Non-pigmented ciliary epithelial cell (primary cell): ENCODE measurements around the gene CDK5R1.

DNA sequence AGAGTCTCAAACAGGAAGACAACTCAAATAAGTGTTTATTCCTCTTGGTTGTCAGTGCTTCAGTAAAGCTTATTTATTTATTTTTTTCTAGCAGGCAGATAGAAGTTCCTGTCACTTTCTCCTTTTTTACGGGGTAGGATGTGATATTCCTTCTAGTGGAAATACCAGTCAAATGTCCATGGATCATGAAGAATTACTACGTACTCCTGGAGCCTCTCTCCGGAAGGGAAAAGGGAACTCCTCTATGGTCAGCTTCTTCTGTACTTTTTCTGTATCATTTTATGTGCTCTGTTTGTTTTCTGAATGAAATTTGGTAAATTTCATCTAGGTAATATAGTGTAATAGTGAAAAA is 72.1 kb downstream of the OMG start:
- RRBS: no CpG with 5 or more reads among the region's 3 CpGs

DNA sequence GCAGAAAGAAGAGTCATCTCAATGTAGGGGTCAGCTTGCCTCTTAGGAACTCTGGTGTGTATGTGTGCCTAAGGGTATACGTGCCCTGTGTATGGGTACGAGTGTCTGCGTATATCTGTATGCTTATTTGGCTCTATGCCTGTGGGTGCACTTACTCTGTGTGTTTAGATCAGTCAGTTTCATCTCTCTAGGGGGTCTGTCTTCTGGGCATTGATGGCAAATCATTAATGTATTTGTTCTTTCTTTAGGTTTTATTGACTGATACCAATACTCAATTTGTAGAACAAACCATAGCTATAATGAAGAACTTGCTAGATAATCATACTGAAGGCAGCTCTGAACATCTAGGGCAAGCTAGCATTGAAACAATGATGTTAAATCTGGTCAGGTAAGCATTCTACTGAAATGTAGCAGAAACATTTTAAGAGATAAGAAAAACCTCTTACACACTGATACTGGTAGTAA is 67.4 kb downstream of the OMG start:
- RRBS: no CpG with 5 or more reads among the region's 3 CpGs

GRCh38 chr17:31317929-31319028 is 3.1 kb downstream of the EVI2A start:
- RRBS: no CpG with 5 or more reads among the region's 10 CpGs

DNA sequence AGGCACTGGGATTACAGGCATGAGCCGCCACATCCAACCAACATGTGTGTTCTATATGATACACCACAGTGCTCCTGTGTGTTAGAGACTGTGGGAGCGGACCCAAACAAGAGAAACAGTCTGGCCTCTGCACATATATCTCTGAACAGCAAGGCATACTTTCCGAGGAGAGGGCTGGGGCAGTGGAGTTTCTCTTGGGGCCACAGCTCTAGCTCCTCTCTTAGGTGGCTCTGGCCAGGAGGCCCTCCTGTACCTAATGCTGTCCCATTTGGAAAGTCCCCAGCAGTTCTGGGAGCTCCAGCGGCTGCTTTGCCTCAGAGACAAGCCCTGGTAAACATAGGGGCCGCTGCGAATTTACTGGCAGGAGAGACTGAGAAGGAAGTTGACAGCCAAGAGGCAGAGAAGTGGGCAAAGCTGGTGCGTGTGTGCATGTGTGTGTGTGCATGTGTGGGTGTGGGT is 95.1 kb downstream of the RAB11FIP4 start:
- RRBS: no CpG with 5 or more reads among the region's 7 CpGs

- RRBS: 2% methylated on average over 26 of the region's 103 CpGs
Observed at GRCh38 chr17:31549367-31550347, 158.2 kb downstream of the RAB11FIP4 start.

GRCh38 chr17:31558518-31559459 is 167.3 kb downstream of the RAB11FIP4 start:
- RRBS: 3% methylated on average over 47 of the region's 97 CpGs

- RRBS: 9% methylated on average over 27 of the region's 111 CpGs
Observed at GRCh38 chr17:31559460-31560568, 168.3 kb downstream of the RAB11FIP4 start.

DNA sequence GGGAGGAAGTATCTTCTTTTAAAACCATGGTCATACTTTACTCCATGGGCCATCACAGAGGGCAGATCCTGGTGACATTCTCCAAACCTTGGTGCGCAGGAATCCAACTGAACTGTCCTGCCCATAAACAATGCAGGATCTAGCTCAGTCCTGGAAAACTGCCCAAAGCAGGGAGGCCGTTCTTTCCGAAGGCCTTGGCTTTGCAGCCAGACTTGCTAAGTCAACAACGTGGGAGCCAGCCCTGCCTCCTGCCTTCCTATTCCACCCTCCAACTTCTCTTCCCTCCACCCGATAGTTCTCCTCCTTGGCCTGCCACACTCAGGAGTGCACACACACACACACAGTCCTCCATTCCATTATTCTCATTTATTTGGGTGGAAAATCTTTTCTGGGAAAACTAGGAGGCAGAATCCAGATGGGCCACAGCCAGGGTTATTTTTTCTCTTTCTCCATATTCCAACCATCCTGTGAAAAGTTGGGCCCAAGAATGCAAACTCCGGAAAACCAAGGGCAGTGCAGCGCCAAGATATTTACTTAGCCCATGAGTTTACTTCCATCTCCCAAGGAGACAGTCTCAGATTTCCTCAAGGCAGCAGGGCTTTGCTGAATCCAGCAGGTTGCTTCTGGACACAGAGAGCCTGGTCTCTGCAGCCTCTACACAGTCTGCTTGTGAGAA is 15.9 kb downstream of the COPRS start:
- RRBS: no CpG with 5 or more reads among the region's 7 CpGs

DNA sequence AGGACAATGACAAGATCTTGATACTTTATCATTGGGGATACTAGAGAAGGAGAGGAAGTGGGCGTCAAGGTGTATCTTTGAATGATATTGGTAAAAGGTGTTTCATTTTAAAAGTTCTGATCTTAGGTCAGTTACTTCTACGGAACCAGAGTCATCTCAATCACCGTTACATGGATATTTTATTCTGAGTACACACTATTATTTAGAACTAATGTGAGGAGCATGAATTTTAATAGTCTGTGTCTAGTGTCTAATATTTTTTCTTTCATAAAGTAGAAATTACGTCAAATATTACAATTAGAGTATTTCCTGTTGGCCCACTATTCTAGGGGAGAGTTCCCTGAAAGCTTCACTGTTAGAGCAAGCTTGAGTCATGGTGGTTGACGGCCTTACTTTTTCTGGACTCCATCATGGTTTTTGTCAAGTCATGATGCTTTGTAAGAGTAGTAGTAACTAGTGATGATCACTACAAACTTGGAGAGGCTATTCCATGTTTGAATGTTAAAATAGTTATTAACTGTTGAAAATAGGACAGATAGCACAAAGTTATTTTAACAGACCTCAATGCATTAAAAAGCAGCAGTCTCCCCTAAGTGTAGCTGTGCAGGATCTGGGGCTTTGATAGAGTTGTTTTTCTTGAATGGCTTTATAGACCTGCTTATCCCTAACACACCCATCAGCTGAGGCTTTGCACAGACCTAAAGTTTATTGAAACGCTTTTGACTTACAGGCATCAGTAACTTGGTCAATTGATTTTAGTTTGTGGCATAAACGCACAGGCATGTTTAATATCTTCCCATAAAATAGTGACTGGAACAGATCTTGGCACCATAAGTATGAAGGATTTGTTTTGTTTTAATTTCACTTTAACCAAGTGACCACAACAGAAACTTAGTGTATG is 1.7 kb downstream of the PSMD11 start:
- RRBS: no CpG with 5 or more reads among the region's 7 CpGs

- RRBS: no CpG with 5 or more reads among the region's 2 CpGs
Observed at GRCh38 chr17:32482387-32482792, 4.4 kb upstream of the CDK5R1 start.

DNA sequence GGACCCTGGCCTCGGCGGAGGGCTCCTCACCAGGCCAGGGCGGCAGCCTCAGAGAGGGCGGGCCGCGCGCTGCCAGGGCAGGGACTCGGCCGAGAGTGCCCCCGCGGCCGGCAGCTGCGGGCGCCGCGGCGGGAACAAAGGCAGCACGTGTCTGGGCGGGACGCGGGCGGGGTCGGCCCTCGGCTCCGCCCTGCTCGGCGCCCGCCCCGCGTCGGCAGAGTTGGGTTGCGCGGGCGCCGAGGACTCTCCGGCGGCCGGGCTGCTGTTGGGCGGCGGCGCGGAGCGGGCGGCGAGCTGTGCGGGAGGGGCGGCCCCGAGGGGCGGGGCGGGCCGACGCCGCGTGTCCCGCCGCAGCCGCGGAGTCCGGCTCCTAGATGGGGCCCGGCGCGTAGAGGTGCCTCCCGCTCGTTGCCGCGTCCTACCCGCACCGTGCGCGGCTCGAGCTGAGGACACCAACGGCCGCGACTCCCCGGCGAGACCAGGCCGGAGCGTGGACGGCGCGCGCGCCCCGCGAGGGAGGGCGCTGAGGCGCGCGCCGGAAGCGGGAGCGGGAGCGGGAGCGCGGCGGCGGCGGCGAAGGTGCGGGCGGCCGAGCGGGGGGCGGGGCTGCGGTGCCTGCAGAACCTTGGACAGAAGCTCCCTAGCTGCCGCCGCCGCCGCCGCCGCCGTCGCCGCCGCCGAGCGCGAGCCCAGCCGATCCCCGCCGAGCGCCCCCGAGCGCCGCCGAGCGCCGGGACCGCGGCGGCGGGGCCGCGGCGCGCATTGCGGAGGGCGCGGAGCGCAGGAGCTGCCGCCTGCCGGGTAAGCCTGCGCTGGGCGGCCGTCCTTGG is at the start of gene CDK5R1:
Gene CDK5R1, plus strand, starts transcription at position 632 of the 830 bp plus-strand sequence.
- RRBS: 1% methylated on average over 46 of the region's 145 CpGs

DNA sequence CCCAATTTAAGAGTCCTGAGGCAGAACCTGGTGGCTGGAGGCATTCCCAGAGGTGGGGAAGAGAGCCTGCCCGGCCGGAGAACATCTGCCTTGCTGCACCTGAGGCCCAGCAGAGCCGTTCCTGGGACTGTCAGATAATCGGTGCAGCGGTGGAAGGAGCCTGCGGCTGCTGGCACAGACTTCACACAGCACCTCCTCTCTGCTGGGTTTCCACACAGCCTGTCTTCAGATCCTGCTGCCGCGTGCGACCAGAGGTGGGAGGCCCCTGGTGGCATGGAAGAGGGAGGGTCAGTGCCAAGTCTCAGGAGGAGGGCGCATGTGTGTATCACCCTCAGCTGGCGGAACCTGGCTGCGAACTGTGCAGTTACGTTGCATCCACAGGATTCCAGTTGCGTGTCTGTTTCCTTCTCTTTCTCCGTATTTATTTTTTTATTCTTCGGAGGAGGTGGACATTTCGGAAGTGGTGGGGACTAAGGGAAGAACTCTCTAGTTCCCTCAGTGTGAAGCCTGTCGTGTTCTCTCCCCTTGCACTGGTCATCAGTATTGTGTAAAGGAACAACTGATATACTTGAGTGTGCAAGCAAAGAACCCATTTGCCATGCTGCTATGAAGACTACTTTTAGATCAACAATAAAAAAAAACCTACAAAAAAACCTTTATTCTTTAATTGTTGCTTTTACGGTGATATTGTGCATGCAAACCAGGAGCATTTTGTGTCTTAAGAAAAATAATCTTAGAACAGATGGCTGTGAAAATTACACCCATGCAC is 3.4 kb downstream of the CDK5R1 start:
- RRBS: no CpG with 5 or more reads among the region's 19 CpGs

DNA sequence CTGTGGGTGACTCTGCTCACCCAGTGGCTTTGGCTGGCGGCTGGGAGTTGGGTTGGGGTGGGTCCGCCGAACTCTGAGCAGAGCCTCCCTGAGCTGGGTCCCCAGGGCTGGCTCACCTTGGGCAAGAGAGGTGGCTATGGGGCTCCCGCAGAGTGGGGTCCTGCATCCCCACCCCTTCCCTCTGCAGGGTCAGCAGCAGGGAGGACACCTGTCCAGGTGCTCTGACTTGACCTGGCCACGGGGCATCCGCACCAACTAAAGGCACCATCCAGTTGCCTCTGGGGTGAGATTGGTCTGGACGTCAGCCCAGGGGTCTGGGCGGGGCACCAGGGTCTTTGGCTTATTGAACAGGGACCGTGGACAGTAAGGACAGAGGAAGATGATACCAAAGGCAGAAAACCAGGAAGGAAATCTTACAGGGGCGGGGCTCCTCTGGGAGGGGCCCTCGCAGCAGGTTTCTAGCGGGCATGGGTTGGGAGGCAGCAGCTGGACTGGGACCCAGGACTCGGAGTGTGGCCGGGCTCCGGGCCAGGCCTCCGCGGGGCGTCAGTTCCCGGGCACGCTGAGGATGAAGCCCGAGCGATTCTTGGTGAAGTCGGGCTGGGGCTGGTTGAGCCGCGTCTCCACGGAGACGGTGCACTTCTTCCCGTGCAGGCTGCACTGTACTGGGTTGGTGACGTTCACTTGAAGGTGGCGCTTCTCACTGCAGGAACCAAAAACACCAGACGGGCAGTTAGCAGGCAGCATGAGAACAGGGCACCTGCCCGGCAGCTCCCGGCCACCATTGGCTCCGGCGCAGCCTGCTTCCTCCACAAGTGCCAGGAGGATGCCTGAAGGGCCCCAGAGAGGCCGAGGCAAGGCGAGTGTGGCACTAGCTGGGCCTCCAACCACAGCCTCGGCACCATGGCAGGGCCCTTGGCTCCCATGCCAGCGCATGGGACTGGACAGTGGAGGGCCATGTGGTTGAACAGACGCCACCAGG is 7.7 kb downstream of the CDK5R1 start:
- RRBS: no CpG with 5 or more reads among the region's 40 CpGs

- RRBS: no CpG with 5 or more reads among the region's 16 CpGs
Observed at GRCh38 chr17:32495962-32496212, 9.1 kb downstream of the CDK5R1 start.

GRCh38 chr17:32518452-32519008 is 31.7 kb downstream of the CDK5R1 start:
- RRBS: no CpG with 5 or more reads among the region's 19 CpGs

DNA sequence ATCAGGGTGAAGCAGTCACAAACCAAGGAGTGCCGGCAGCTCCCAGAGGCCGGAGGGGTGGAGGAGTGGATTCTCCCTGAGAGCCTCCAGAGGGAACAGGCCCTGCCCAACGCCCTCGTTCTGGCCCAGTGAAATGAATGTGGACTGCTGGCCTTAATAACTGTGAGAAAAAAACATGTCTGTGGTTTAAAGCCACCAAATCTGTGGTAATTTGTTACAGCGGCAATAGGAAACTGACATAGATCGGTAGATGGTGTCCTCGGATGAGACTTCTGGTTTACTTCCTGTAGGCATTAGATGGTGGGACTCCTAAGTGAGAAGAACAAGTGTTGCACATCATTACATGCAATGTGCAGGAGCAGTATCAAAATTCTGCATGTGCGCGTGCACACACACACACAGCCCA is 42.0 kb downstream of the CDK5R1 start:
- RRBS: no CpG with 5 or more reads among the region's 9 CpGs

DNA sequence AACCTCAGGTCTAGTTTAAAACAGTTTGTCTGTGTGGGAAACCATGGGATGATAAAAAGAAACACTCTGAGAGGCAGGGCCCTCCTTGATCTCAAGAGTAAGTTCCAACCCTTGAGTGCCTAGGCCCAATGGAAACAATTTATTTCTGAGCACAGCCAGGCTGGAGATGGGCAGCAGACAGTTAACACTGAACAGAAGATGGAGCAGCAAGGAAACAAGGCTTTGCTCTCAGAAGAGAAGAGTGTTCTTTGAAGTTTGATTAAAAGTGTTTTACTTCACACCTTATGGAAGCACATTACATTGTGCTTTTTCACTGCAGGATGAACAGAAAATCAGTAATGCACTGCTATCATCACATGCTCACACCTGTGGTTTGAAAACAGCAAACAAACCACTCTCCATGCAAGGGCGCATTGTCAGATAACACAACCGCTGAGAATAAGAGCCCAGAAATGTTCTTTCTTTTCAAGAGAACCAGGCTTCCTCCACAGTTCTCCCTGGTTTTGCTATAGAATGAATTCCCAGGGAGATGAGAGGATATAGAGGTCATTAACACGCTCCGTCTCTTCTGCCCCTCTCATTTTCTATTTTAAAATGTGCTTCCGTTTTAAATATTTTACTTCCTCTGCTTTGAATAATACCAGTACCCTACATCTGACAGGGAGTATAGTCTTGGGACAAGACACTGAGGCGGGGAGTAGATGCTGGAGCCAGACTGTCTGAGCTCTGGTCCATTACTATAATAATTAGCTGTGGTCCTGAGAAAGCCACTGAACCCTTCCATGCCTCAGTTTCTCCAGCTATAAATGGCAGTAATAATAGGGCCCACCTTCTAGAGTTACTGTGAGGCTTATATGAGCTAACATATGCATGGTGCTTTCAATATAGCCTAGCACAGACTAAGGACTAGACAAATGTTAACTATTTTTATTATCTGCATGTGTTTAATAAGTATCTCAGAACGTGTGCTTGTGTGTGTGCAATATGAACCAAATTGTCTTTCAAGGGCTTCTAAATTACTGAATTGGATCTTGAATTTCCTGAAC is 71.6 kb downstream of the CDK5R1 start:
- RRBS: no CpG with 5 or more reads among the region's 7 CpGs

- RRBS: no CpG with 5 or more reads among the region's 3 CpGs
Observed at GRCh38 chr17:32559285-32559842, 72.6 kb downstream of the CDK5R1 start.

DNA sequence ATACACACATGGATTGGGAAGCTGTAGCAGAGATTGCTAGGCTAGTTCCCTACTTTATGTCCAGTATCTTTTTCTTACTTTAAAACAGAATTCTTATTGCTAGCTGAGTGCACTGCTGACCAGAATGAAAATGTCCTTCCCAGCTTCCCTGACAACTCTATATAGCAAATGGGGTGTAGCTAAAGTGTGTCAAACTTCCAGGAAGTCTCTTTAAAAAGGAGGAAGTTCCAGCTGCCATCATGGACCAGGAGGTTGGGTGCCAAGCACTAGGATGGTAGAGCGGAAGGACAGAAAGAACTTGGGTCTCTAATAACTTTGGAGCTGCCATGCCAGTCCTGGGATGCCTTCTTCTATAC is 140.8 kb downstream of the MYO1D start:
- RRBS: no CpG with 5 or more reads among the region's 1 CpG